Hepatocyte (in vitro differentiated cells and primary cell): ENCODE measurements around a stretch of chr3.

GRCh38 chr3:21795209-21795740 lies 44.3 kb upstream of the ZNF385D start:
- RAMPAGE, long total RNA = no peak
- RRBS = no CpG with 5 or more reads among the region's 5 CpGs

- RAMPAGE, long total RNA = no peak
- RRBS = no CpG with 5 or more reads among the region's 19 CpGs
These were observed 147.1 kb downstream of the UBE2E2 start for GRCh38 chr3:23349898-23350961.

DNA sequence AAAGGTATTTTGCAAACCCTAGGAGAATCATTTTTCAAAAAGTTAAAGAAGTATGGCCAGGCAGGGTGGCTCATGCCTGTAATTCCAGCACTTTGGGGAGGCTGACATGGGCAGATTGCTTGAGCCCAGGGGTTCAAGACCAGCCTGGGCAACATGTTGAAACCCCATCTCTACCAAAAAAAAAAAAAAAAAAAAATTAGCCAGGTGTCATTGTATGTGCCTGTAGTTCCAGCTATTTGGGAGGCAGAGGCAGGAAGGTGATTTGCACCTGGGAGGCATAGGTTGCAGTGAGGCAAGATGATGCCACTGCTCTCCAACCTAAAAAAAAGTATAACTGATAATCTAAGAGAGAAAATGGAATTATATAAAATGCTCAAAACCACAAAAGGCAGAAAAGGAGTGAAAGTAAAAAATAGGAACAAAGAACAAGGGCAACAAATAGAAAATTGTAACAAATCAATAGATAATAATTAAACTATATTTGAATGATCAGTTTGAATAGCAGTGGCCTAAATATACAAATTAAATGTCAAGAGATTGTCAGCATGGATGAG lies 224.0 kb downstream of the UBE2E2 start:
- RAMPAGE, long total RNA = no peak

DNA sequence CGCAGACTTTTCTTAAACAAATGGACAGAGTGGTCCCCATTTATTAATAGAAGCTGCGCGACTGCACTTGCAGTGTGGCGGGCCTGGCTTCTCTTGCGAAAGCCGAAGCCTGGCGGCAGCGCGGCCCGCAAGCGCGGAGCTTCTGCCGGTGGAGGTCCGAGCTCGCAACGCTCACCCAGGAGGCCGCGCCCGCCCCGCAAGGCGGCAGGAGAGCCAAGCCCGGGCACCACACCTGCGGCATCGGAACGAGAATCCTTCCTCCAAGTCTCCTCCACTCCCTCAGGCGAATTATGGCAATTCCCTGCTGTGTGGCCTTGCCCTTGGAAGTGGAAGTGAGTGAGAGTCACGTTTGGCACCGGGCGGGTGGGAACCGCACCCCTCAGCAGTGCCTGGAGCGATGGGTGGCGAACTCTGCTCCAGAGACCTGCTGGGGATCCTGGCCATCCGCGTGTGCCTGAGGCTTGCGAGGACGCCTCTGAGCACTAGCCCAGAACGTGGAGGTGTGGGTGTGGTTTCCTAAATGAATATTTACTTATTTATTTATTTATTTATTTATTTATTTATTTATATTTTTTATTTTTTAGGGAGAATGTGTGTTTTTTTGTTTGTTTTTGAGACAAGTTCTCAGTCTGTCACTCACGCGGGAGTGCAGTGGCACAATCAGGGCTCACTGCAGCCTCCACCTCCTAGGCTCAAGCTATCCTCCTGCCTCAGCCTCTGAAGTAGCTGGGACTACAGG lies 133.7 kb upstream of the UBE2E1 start:
- RAMPAGE, long total RNA = no peak
- RRBS = 6% methylated on average over 9 of the region's 39 CpGs

GRCh38 chr3:23748868-23749219 lies 56.9 kb upstream of the UBE2E1 start:
- RAMPAGE, long total RNA = no peak
- RRBS = no CpG with 5 or more reads among the region's 2 CpGs

DNA sequence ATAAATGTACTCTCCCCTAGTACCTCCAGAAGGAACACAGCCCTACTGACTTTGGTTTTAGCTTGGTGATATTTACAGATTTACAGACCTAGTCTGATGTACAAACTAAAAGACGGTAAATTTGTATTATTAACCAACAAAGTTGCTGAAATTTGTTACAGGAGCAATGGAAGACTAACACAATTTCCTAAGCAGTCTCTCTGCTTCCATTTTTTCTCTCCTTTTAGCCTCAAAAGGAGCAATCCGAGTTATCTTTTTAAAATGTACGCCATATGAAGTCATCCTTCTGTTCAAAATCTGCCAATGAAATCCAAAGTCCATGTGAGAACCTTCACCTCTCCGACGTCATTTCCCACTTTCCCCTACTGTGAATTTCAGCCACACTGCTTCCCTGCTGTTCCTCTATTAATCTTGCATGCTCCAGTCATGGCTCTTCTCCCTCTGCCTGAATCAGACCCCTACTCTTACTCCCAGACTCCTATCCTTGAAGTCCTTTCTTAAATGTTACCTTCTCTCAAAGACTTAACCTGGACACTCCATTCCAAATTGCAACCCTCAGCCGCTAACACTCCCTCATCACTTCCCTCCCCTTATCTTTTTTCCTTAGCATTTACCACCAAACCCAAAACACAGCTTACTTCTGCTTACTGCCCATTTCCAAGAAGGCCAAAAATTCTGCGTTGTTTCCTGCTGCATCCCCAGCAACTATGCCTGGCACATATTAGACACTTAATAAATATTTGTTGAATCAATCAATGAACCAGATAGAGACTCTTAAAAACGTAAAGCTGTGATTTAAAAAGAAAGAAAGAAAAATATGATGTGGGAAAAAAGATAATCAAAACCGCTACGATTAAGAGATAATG lies 1.2 kb downstream of the NKIRAS1 start:
- RAMPAGE, long total RNA = no peak
- RRBS = no CpG with 5 or more reads among the region's 10 CpGs

GRCh38 chr3:23945498-23945716 lies 321 bp downstream of the NR1D2 start:
- RAMPAGE, long total RNA = no peak
- RRBS = 1% methylated on average over 23 of the region's 28 CpGs

- RAMPAGE, long total RNA = no peak
- RRBS = 98% methylated on average over 3 of the region's 16 CpGs
These were observed 73.6 kb downstream of the NR1D2 start for GRCh38 chr3:24018701-24019152.

DNA sequence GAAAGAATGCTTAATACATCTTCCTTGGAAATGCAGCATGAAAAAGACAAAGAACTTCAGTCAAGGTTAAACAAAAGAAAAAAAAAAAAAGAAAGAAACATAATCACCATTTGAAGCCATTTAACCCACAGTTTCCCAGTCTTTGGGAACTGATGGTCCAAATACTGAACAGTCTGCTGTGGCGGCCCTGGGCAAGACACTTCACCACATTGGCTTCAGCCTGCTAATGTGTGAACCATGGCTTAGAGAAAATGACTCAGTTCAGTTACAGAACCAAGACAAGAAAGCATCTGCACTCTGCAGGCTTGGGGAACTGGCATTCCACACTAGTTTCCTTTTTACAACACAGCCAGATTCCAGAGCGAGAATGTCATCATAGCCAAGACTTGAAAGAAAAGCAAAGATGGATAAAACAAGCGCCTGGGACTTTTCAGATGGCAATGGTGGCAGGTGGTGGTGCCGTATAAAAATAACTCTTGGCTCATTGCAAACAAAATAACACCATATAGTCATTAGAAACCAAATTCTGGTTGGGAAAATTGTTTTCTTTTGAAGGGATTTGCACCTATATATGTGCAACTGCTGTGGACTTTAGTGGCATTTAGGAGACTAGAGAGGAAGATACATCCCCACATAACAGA lies 273.8 kb downstream of the THRB start:
- RAMPAGE, long total RNA = no peak
- RRBS = no CpG with 5 or more reads among the region's 4 CpGs

GRCh38 chr3:24255437-24255949 lies 239.2 kb downstream of the THRB start:
- RAMPAGE, long total RNA = no peak
- RRBS = no CpG with 5 or more reads among the region's 2 CpGs

GRCh38 chr3:24365186-24365511 lies 129.5 kb downstream of the THRB start:
- RAMPAGE, long total RNA = no peak
- RRBS = no CpG with 5 or more reads among the region's 2 CpGs

- RAMPAGE, long total RNA = no peak
- RRBS = no CpG with 5 or more reads among the region's 11 CpGs
These were observed 16.1 kb downstream of the THRB start for GRCh38 chr3:24478358-24479055.

DNA sequence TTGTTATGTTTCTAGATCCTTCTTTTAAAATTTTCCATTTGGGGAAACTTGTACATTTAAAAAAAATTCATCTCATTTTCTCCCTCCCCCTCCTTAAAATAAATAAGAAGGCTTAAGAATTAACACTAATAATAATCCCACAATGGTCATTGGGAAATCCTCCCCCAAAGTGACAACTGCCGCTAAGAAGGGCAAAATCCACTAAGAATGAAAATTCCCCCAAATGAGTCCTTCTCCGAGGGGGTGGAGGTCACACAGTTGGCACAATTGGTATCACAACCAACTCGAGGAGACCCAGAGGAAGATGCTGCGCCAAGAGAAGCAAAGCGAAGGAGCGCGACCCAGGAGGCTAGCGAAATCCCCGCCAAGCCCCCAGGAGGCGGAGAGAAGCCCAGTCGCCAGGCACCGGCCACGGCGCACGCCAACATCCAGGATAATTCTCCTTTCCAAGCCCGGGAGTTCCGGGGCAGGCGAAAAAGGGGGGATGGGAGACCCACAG lies 907 bp downstream of the THRB start:
- RAMPAGE, long total RNA = no peak
- RRBS = no CpG with 5 or more reads among the region's 18 CpGs

DNA sequence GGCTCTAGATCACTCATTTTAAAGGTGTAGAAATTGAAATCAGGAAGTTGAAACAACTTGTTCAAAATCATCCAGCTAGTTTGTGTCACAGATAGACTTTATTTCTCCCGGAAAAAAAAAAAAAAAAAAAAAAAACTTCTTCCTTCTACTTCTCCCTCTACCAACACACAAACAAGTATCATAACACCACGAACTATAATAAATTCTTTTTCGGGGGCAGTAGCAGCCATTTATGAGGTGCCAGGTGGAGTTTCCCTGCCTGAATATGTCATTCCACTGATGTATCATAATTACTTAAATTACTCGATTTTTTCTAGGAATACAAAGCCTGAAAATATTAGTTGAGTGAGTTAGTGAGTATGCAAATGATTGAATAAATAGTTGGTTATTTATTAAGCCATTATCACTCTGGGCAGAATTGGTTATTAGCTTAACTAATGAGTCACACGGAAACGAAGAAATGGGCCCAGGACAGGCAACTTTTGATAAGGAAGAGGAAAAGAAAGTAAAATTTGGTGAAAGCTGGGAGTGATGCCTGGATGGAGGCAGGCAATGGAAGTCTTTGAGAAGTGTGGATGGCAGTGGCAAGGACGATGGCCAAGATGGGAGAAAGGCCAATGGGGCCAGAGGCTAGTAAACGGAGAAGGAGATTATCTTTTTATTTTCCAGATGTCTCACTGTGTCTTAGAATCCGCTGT lies 315.8 kb upstream of the THRB start:
- RAMPAGE, long total RNA = no peak
- RRBS = no CpG with 5 or more reads among the region's 9 CpGs

GRCh38 chr3:24908590-24908903 lies 413.9 kb upstream of the THRB start:
- RAMPAGE, long total RNA = no peak

DNA sequence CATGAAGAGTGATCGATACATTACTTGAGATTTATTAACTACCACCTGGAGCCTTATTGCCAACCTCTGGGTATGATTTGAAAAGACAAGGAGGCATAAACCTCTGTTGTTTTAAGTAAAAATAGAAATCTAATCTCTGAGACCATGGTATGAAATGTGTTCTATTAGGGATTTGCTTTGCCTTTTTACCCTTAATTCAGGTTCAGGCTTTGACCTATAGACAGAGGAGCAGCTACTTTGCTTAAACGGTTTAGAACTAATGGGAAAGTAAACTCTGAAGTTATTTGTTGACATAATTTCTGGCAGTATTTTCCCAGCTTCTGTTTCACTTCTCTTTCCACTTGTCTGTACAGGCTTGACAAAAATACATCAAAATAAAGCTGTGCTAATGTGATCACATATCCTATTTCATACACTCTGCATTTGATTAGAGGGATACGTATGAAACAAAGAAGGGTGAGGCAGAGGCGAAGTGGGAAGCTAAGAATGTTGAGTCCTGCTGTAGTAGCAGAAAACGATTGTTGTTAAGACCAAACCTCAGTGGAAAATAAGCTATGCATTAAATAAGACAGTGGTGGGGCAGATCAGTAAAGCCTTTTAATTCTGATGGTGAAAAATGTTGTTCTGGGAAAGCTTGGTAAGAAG lies 389.2 kb upstream of the RARB start:
- RAMPAGE, long total RNA = no peak
- RRBS = no CpG with 5 or more reads among the region's 5 CpGs

DNA sequence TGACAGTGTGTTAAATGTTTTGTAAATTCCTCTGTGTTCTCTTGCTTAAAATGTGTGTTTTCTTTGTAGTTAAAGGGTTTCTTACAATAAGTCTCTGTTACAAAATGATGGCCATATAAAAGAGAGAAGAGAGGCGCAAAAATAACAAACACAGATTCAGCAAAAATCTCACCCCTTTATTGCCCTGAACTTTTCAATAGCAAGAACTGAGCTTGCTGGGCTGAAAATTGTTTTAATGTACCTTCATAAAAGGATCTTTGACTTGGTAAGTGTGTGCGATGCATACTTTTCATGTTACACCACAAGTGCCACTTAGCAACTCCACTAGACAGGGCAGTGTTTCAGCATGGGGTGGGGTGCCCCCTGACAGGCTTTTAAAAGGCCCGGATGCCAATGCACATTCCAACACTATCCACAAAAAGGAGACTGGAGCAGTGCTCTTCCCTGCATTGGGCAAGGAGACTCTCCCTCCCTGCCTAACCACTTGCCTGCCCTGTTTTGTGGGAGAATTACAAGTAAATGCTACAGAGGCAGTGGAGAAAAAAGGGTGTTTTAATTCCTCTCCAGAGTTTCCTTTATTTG lies 1.8 kb upstream of the RARB start:
- RAMPAGE, long total RNA = no peak
- RRBS = no CpG with 5 or more reads among the region's 3 CpGs

- RAMPAGE, long total RNA = no peak
- RRBS = no CpG with 5 or more reads among the region's 8 CpGs
These were observed 27.7 kb downstream of the RARB start for GRCh38 chr3:25455554-25456360.

- RAMPAGE, long total RNA = no peak
- RRBS = no CpG with 5 or more reads among the region's 4 CpGs
These were observed 46.3 kb downstream of the TOP2B start for GRCh38 chr3:25618351-25618884.

DNA sequence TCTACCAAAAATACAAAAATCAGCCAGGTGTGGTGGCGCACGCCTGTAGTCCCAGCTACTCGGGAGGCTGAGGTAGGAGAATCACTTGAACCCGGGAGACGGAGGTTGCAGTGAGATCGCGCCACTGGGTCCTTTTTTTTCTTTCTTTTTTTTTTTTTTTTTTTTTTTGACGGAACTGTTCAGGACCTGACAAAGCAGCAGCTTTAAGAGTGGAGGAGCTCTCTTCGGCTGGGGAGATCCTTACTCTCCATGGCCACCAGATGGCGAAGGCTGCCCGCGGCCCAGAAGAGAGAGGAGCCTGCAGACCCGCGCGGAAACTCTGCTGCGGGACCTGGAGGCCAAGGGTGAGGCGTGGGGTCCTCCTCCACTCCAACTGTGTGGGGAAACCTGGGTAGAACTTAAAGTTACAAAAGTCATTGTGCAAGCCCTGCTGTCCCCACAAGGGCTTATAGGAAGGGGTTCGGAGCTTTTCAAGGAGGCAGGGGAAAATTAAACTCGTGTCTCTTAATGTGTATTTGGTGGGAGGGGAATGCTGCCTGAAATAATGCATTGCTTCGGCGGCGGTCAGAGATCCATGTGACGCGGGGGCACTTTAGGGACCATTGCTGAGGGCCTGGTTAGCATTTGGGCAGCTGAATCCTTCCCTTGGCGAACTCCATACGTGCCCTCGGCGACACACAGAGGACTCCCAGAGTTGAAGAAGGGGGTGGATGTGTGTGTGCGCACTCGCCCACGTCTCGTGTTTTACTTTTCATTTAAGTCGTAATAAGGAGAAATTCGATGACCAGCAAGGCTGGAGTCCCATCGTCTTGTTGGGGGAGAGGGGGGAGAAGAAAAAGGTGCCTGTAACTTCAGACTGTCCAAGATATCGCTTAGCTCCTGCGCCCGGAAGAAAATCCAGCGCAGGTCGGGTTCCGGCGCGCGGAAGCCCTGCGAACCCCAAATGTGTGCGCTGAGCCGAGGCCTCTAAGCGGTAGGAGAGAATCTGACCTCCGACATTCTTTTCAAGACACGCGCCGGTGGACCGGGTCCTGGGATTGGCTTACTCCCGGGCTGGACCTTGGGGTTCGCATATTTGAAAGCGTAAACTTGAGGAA lies 9.8 kb downstream of the EOMES start:
- RAMPAGE, long total RNA = no peak
- RRBS = 3% methylated on average over 9 of the region's 56 CpGs